Occipital lobe (tissue), 2 donors: ENCODE data around the gene C17orf97.

DNA sequence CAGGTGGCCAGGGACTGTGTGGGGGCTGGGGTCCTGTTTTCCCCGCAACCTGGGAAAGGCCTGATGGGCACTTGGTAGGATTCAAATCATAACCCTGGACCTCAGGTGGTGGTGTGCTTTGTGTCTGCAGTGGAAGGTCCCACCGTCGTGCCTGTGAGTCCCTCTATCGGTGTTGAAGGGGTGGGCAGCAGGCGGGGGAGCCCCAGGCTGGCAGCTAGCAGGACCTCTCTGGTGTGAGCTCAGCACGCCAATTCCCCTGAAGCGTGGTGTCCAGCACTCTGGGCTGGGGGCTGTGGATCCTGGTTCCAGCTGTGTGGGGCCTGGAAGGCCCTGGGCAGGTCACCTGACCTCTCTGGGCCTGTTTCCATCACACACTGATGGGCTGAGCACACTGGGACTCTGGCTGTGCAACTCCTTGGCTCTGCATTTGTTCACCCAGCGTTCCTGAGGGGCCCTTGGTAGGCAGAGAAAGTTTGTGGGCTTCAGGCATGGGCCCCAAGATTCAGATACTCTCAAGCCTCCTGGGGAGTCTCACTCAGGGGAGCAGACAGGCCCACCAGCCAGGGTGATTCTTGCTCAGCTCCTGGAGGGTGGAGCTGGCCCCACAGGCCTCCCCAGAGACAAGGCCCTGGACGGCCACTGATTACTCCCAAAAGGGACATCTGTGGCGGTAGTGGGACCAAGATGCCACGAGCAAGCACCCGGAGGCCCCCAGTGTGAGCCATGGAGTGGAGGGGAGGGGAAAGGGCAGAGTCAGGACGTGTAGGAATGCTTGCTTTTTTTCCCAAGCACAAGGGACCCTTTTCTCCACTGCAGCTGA lies 8.4 kb downstream of the SCGB1C2 start:
- RAMPAGE, long total RNA = no peak

GRCh38 chr17:266704-267182 lies 85.3 kb upstream of the DOC2B start:
- RAMPAGE, long total RNA = no peak

- RAMPAGE, long total RNA = no peak
These were observed 16.5 kb upstream of the C17orf97 start for GRCh38 chr17:393505-394159.

- RAMPAGE, long total RNA = start-site peak on the plus strand at chr17:410321-410397, 45 and 46 reads in 2 replicates
These were observed at the start of gene C17orf97 for GRCh38 chr17:409705-410835. Gene C17orf97, plus strand, starts transcription at chr17:410325.

- RAMPAGE, long total RNA = no peak
These were observed 79.1 kb downstream of the C17orf97 start for GRCh38 chr17:489113-489721.

- RAMPAGE, long total RNA = no peak
These were observed 84.6 kb downstream of the C17orf97 start for GRCh38 chr17:494686-495193.

GRCh38 chr17:522895-523314 lies 112.8 kb downstream of the C17orf97 start:
- RAMPAGE, long total RNA = no peak

DNA sequence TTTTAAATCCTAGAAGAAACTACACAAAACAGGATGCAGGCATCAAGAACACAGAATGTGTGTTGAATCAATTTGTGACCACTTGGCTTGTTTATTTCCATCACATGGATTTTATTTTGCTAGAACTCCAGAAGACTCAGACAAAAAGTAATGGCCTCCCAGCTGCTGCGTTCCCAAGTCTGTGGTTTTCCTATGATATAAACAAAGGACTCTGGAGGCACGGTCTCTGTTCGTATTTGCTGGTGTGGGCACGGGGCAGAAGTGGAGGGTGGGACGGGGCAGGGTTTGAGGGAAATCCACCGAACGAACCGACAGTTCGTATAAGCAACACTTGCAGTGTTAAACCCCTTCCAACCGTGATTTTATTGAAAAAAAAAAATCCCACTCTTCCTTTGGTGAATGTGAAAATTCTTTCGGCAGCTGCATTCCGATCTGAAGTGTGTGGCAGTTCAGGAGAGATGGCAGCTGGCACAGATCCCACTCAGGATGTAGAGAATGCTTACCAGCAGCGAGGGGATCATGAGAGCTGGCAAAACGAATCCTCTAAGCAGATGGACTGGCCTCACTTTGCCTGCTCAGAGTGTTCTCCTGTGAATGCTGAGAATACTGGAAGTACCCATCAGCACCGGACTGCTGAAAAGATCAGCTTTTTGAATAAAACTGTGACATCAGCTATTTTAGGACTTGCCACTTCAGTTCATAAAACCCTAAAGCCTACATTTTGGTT lies 139.3 kb downstream of the C17orf97 start:
- RAMPAGE, long total RNA = no peak

DNA sequence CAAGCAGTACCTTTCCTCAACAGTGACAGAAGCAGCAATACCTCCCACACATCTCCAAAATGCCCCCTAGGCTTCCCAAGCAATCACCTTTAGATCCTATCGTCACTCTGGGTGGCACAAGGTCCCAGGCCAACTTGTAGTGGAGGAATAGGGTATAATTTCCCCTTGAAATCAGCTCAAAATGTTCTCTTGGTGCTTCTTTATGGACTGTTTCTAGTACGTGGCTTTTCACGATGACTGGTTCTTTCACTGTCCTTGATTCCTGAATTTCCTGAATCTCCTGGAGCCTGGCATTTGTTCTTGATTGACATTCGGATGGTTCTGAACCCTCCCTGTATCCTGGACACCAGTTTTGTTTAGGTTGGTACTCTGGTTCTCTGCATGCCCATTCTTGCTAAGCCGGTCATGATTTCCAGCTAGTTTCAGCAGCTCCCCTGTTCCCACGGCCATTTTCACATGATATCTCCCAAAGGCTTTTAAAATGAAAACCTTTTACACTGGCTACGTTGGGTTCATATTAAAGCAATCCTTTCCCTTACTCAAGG lies 6.9 kb upstream of the VPS53 start:
- RAMPAGE, long total RNA = no peak

DNA sequence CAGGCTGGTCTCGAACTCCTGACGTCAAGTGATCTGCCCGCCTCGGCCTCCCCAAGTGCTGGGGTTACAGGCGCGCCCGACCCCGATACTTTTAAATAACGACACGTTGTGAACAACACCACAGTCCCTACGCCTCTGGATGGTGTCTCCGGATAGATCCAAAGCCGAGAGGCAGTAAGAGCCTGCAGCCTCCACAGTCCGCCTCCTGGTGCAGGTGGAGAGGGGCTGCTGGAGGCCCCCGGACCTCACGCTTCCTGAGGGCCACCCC lies 737 bp upstream of the TLCD3A start:
- RAMPAGE, long total RNA = no peak

DNA sequence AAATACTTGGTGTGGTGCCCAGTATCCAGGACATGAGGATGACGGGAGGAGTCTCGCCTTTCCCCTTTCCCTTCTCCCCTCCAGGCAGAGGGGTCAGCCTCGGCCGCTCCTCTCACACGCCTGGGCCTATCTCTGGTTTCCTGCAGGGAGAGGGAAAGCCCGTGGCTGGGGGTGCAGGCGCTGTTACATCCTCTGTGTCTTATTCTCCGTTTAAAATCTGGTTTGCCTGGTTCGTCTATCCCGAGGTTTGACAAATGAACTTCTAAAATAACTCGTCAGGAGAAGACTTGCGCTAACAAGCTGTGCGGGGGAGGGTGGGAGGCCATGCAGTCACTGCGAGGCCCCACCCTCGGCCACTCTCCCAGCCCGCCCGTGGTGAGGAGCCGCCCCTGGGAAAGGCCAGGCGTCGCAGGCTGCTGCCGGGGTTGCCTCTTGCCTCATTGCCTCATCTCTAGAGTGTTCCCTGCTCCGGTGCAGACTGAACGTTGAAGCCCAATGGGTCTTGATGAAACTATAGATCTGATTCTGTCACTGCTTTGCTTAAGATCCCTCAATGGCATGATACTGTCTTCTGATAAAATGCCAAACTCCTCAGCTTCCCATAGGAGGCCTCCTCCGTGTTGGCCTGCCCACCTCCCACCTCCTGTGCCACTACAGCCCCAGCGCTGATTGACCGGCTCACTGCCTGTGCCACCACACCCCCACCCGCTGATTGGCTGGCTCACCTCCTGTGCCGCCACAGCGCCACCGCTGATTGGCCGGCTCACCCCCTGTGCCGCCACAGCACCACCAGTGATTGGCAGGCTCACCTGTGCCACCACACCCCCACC lies 7.9 kb downstream of the MRM3 start:
- RAMPAGE, long total RNA = no peak

DNA sequence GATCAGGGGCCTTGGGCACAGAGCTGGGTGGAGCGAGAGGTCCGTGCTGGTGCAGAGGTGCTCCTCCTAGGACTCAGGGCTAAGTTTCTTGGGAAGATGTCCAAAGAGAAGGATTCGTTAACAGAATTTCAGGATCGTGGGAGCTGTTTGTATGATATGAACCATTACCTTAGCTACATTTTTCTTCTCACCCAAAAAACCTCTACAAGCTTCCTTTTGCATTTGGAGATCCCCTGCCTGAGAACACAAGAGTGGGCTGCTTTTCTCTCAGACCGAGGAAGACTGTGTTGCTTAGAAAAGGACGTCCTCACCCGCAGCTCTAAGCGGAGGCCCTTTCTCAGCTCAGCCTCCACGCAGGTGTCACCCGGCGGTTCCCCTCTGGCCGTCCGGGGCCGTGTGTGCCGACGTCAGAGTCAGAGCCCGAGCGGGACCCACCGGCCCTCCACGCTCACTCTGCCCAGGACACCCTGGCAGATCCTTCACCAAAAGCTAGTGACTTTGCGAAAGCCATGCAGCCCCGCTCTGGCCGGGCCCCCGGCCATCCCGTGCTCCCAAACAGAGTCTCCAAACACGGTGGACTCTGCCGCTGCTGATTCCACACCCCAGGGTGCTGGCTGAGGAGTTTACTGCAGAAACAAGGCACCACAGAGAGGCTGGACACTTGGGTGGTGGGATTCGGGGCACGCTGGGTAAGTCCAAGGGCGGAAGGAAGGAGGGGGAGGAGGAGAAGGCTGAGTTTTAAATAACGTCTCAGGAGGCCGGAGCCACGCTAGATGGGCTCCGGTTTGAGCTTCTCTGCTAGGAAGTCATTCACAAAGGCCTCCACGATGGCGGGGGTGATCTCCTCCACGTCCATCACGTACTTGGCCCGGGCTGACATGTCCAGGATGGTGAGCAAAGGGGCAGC lies 18.3 kb downstream of the MRM3 start:
- RAMPAGE, long total RNA = no peak

DNA sequence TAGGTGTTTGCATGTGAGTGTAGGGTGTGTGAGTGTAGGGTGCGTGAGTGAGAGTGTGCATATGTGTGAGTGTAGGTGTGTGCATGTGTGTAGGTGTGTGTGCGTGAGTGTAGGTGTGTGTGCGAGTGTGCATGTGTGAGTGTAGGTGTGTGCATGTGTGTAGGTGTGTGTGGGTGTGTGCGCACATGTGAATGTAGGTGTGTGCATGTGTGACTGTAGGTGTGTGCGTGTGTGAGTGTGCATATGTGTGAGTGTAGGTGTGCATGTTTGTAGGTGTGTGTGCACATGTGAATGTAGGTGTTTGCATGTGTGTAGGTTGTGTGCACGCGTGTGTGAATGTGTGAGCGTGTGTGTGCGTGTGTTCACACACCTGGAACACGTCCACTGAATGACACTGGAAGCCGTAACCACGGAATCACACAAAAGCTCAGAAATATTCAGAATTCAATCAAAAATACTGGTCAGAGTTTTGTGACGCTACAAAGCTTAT lies 30.6 kb downstream of the MRM3 start:
- RAMPAGE, long total RNA = no peak

DNA sequence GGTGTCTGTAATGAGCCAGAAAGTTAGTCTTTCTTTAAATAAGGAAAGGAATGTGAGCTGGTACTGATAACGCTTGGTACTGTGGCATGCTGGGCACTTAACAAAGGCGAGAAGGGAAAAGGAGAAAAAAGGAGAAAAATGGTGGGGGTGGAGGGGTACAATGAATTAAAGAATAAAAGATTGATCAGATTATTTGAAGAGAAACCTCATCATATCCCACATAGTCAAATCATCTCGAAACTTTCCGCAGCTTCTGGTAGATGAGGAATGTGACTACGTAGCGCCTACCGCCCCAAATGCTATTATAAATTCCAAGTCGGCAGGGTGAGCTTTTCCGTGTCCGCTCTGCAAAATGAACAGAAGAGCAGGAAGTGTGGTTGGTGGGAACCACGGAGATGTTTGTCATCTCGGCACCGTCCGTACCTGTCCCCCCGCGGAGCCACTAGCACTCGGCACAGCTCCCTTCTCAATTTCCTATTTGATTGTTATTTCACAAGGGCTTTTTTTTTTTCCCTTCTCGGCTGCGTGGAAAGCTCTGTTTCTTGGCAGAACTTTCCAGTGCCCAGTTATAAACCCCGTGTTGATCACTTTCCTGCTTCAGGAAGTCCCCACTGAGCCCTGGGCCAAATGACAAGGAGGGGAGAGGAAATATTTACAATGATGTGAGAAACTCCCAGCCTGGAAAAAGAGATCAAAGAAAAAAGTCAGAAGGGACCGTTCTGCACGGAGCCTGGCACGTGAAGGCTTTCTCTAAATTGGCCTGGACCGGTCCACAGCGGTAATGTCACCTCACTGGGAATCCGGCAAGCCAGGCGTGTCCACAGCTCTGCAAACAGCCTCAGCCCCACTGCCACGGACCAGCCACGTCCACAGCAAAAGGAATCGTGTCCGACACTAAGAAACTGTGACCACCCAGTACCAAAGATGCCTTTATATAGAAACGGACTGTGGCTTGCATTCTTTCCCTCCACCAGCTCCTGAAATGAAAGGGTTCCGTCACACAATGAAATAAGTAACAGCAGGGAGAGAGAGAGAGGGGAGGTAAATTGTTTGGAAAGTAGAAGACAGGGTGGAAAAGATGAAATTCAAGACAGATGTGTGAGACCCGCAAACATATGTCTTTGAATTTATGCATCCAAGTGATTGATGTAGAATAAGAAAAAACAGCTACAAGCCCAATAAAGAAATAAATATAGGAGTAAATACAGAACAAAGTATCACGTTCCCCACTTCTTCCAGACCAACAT lies 65.0 kb downstream of the MRM3 start:
- RAMPAGE, long total RNA = no peak

DNA sequence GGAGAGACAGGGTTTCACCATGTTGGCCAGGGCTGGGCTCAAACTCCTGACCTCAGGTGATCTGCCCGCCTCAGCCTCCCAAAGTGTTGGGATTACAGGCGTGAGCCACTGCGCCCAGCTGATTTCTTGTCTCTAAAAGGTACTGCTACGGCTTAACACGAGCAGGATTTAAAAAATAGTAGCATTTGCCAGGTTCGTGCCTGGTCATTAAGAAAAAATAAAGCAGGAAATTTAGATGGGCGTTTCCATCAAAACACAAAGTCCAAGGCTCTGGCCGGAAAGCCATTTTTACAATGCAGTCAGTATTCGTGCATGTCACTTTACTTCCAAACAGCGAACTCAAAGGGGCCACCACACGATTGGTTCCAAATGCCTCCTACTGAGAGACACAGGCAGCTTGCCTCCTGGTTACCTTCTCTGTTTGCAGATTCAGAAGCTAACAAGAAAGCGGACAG lies 66.2 kb downstream of the MRM3 start:
- RAMPAGE, long total RNA = no peak

- RAMPAGE, long total RNA = no peak
These were observed 96.3 kb downstream of the NXN start for GRCh38 chr17:883013-883978.

DNA sequence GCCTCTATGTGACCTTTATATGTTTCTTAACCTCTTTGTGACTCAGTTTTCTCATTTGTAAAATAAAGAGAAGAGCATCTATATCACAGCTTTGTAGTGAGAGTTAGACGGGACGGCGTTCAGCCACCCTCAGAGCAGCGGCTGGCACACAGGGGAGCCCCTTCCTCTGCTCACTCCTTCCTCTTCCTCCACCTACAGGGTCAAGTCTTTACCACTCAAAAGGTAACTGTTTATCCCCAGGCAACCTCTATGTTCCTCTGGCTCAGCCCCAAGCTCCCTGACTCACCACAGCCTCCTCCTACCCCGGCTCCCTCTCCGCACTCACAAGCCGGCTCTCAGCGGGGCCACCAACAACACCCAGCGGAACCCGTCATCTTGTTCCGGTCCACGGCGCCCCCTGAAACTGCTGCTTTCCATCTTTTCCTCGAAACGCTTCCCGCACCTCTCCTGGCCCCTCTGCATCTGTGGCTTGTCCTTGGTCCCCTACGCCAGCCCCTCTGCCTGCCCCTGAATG lies 58.5 kb downstream of the NXN start:
- RAMPAGE, long total RNA = no peak

- RAMPAGE, long total RNA = no peak
These were observed 13.7 kb downstream of the TIMM22 start for GRCh38 chr17:1010629-1011069.

GRCh38 chr17:1030242-1031224 lies 33.6 kb downstream of the TIMM22 start:
- RAMPAGE, long total RNA = no peak

GRCh38 chr17:1078619-1079419 lies 81.9 kb downstream of the TIMM22 start:
- RAMPAGE, long total RNA = no peak